Fallopian tube (tissue), 1 donor: ENCODE data around the genes MFSD9 and SLC5A7.

DNA sequence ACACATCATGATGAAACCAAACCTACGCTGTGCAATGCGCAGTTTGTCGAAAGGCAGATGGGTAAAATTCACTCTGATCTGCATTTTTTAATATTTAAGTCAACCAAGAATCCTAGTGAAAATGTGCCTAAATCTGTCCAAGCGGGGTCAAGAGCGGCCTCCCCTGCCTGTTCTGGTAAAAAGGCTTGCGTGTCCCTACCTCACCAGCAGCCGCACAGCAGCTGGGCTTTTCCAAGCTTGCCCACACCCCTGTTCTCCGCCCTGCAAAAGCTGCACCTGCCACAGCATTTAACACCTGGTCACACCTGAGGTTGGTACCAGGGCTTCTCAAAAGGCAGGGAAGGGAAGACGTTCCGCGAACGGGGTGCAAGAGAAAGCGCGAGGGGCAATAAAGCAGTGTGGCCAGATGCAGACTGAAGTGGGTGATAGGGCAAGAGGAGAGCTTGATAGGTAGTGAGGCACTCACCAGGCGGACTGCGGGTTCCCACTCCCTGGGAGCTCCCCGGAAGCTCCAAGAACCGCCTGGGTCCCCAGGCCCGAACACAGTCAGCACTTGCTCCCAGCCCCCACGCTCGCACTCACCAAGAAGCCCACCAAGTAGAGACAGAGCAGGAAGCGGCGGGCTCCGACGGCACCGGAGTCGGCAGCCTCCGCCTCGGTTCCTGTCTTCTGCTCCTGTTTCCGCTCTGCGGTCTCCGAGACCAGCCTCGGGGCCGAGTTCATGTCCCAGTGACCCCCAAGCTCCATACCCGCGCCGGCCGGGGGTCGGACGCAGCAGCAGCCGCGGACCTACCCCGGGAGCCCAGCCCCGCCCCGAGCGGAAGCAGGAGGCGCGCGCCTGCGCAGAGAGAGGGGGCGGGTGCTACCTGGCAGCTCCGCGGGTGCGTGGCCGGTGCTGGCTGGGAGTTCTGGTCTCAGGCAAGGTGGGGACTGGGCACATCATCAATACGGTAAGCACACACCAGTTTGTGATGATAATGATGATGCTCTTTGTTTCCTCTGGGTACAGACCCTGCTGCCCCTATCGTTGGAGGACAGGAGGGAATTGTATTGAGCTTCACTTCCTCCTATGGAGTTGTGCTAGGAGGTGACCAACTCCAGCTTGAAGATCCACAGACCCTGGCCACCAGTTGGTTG is at the start of gene MFSD9:
Gene MFSD9, minus strand, starts transcription at position 825 of the 1,137 bp plus-strand sequence.
- PRO-cap, result bidirectional peak, plus-strand start at position 872 of the sequence, minus-strand start at position 815 of the sequence

DNA sequence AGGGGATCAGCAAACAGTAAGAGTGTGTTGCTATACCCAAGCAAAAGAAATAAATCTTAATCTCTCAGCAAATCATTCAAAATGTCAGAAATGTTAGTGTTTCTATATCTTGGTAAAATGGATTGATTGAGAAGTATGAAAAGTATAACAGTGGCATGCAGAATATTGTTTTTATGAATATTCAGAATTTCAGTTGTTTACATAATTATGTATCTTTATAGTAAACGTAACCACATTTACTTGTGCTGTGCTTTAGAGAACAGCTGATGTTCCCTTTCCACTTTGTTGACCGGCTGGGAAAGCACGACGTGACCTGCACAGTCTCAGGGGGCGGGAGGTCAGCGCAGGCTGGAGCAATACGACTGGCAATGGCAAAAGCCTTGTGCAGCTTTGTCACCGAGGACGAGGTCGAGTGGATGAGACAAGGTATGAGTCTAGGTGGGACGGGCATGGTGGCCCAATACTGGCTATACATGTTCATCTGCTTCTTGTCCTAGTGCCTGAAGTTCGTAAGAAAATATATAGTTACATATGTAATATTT is 59.1 kb downstream of the MRPS9 start:
- PRO-cap, result no peak

DNA sequence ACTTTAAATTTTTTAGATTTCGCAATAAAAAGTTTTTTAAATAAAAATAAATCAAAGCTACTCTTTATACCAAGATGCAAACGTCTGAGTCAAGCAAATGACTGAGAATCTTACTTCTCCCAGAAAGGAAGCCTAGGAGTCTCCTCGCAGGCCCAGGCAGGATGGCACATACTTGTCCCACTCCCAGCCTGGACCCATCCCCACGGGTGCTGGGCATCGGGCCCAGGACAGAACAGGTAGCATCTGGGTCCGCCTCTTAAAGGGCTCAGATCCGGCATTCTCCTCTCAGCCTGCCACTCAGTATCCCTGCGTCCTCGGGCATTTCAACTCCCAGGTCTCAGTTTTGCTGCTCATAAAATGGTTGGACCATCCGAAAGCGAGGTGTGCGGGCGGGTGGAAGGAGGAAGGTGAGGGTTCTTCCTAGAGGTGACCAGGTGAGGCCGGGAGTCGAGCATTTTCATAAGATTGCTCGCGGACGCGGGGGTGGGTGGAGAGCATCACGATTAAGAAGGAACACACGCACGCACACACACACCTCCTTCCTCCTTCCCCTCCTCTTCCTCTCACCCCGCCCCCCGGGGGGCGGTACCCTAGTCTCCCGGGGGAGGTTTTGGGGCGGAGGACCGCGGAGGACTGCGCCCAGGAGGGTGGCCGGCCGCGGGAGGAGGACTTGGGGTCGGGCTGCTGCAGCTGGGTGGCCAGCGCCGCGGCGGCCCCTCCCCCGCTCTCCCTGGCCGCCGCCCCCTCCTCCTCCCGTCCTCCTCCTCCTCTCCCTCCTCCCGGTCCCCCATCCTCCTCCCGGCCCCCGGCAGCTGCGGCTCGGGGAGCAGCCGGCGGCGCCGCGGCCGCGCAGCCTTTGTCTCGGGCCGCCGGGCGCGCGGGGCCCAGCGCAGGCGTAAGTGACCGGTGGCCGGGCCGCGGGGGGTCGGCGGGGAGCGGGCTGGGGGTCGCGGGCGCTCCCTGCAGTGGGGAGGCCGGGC is 98.0 kb upstream of the GPR45 start:
- PRO-cap, result no peak

- PRO-cap, result no peak
Observed at GRCh38 chr2:105388181-105388482, 10.7 kb downstream of the FHL2 start.

GRCh38 chr2:105399496-105400006 is 700 bp upstream of the FHL2 start:
- PRO-cap, result no peak

DNA sequence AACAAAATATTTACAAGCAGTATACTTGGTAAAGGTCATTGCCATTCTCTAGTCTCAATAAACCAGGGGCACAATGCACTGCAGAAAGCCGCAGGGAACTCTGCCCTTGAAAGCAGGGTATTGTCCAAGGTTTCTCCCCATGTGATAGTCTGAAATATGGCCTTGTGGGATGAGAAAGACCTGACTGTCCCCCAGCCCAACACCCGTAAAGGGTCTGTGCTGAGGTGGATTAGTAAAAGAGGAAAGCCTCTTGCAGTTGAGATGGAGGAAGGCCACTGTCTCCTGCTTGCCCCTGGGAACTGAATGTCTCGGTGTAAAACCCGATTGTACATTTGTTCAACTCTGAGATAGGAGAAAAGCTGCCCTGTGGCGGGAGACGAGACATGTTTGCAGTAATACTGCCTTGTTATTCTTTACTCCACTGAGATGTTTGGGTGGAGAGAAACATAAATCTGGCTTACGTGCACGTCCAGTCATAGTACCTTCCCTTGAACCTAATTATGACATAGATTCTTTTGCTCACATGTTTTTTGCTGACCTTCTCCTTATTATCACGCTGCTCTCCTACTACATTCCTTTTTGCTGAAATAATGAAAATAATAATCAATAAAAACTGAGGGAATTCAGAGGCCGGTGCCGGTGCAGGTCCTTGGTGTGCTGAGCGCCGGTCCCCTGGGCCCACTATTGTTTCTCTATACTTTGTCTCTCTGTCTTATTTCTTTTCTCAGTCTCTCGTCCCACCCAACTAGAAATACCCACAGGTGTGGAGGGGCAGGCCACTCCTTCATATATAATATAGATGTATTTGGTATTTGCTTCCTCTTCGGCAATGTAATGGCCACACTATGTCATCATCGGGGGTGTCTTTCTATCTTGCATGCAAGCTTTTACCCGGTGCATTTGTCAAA is 26.7 kb upstream of the FHL2 start:
- PRO-cap, result no peak

- PRO-cap, result no peak
Observed at GRCh38 chr2:105444187-105444641, 45.4 kb upstream of the FHL2 start.

DNA sequence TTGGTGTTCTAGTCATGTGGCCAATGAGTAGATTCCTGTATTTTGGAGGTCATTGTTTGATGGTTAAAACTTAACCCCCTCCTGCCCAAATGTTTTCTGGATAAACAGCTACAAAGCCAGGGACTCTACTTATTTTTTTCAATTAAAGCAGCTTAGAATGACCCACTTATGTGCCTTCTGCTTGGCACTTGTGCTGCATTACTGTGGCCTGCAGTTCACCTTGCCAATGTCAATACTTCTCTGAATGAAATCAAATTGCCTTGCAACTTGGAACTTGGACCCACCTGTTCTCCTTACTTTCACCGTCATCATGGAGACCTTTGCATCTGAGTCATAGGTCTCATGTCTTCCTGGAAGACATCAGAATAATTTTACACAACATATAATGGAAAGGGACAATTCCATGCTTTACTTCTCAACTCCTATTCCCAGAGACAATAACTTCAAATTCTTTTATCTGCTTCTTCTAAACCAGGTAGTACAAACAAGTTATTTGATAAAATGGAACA is 92.1 kb upstream of the FHL2 start:
- PRO-cap, result no peak

- PRO-cap, result bidirectional peak, plus-strand start at chr2:105779602, minus-strand start at chr2:105779579
Observed at GRCh38 chr2:105779298-105779892, 34.7 kb downstream of the NCK2 start.

GRCh38 chr2:105789789-105790747 is 45.4 kb downstream of the NCK2 start:
- PRO-cap, result no peak

DNA sequence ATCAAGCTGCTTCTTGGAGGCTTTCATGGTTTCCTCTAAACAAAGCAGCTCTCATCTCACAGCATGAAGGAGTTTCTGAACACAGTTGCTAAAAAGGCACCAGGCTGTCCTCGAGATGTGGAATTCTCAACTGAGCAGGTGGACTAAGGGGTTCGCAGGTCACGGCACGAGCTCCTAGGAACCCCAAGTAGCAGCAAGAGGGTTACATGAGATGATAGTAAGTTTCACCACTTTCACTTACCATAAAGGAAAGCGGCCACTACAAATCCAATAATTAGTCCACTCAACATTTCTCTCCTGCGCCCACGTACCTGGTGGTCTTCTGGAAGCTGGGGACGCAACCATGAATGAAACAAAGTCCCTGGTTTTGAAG is 44.9 kb downstream of the ECRG4 start:
- PRO-cap, result unidirectional peak, minus-strand start at position 176 of the sequence

DNA sequence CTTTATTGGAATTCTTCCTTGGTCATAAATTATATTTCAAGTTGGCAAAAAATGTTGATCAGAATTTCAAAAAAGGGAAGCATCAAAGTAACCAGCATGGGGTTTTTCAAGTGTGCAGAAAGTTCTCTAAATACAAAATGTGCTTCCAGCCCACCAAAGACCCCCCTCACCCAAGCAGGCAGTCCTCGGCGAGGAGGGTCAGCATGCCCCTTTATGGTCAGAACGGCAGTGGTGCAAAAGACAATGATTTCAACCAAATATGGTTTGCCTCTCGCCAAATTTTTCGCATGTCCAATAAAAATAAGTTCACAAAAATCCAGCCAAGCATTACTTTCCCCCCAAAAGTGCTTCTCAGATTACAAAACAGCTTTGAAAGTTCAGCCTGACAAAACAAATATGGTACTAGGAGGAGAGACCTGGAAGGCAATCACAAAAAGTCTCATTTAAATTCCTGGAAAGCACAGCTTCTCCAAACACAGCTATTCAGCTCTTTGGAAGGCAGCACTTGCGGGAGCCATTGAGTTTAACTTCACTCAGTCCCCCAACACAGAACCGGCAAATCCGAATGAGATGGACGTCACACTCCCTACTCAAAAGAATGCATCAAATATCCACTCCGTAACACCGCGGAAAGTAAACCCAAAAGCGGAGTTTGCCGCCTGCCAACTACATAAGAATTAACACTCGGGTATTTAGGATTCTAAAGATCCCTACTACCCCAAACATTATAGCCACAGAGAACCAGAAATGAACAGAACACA is 782 bp downstream of the ST6GAL2 start:
- PRO-cap, result no peak

DNA sequence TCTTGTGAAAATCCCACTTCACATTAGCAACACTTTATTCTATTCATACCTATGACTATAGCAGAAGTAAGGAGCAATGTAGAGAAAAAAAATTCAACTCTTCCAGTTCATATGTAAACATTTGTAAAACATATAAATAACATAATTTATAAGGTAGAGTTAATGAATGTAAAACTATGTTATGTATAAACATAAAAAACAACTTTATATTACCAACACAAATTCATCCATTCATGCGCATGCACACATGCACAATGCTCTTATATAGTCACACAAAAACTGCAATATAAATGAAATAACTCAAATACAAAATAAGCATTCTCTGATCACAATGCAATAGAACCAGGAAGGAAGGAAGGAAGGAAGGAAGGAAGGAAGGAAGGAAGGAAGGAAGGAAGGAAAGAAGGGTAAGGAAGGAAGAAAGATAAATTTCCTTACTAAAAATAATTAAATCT is 381.8 kb upstream of the RGPD4 start:
- PRO-cap, result no peak

DNA sequence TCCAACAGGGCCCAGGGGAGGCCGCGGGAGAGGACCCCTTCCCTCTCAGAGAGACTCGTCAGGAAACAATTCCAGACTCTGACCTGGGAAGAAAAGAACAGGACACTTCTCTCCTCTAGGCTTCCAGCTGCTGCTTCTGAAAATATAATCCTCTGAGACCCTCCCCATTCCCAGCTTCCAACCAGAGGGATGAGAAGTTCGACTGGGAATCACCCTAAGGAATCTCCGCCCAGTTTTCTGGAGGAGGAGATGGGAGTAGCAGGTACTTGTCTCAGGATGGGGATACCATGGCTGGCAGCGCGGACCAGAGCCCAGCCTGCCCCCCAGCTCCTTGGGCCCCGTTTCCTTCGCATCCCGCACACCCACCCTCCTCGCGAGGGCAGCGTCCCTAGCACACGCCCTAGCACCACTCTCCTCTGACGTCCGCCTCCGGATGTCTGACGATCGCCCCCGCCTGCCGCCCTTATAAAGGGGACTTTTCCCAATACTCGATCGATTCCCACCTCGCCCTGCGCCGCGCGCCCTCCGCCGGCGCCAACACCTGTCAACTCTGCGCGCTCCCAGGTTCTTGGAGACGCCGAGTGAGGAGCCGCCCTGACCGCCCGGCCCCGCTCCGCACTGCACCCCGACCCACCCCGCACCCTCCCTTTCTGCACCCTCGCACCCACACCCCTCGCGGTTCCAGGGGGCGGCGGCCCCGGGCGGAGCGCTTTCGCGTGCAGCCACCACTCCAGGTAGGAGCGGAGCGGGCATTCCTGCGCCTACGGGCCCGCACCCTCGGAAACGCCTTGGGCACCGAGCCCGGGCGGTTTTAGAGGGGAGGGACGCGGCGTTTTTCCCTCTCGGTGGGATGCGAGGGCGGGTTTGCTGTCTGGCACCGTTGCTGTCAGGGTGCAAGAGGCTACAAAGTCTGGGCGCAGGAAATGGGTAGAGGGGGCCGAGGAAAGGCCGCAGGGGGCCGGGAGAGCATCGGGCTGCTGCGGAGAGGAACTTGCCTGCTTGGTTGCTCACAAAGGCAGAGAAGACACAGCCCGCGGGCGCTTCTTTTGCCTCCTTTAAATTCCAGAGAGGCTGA is at the start of gene SLC5A7:
Gene SLC5A7, plus strand, starts transcription at position 495 of the 1,075 bp plus-strand sequence.
- PRO-cap, result no peak

GRCh38 chr2:108472763-108473382 is 23.9 kb downstream of the GCC2 start:
- PRO-cap, result no peak

DNA sequence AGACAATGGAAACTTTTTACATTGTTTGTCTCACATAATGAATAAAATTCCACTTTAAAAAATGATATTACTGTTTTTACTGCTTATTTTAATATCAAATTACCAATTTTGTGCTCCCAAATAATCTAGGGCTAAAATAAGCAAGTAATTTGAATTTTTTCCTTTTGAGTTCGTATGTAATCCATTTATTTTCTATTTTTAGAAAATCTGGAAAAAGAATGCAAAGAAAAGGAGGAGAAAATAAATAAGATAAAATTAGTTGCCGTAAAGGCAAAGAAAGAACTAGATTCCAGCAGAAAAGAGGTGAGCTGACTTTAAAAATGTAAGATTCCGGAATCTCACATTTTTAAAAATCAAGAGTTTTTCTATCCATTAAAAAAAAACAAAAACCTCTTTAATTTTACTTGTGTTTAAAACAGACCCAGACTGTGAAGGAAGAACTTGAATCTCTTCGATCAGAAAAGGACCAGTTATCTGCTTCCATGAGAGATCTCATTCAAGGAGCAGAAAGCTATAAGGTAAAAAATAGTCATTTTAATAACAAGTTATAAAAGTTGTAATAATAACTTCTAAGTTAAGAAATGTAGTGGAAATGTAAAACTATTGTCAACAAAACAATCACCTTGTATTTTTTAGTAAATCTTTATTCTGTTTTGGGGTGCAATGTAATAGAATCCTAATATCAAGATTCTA is 26.5 kb downstream of the GCC2 start:
- PRO-cap, result no peak

DNA sequence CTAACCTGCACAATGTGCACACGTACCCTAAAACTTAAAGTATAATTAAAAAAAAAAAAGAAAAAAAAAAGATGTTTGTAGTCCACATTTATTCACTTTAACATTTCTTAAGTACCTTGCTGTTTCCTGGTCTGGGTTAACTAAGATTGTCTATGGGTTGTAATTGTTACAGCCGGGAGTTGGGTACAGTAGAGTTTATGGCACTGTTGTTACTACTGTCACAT is 36.2 kb downstream of the GCC2 start:
- PRO-cap, result no peak

DNA sequence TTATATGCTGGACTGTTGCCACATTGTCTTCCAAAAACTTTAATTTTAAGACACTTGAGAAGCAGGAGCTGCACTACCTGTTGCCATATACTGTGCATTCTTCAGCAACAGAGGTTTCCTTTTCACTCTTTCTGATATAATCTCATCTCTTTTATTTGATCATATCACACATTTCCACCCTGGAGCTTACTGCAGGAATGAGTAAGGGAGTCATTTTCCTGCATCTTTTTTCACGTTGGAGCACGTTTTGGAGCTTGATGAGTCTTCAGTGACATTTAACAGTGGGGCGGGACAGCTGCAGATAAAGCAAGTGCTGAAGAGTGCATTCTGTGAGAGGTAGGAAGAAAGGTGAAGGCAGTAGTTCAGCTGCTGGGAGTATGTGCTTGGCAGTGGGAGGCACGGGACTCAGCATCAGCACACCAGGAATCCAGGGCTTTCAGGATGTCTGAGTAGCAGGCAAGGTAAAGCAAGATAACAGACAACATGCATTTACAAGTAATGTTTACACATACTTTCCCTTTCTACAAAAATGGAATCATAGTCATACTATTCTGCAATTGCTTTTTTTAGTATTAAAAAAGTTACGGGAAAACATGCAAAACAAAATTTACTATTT is 4.0 kb downstream of the LIMS1 start:
- PRO-cap, result no peak

DNA sequence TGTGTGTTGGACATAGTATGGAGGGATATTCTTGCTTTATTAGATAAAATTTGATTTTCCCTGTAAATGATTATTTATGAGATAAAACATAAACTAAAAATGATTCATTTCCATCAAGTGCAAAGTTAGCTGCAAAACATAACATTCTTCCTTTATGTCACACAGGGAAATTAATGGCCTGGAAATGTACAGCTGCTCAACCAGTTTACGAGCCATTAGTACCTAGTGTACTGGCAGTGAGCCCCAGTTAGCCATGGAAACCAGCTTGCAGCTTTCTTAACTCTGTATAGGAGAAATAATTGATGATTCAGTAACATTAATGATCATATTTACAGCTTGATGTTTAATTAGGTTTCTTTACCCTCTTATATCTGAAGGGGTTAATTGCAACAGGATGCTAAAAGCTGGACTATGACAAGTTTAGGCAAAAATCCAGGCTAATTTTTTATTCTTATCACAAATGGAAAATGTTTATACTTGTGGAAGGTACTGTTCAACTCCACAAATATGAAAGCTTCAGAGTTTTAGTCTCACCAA is 82.7 kb downstream of the LIMS1 start:
- PRO-cap, result unidirectional peak, plus-strand start at position 246 of the sequence

GRCh38 chr2:108618918-108619346 is 84.7 kb downstream of the LIMS1 start:
- PRO-cap, result no peak